Endothelial cell of umbilical vein (primary cell): ENCODE data around the gene RPP40.

DNA sequence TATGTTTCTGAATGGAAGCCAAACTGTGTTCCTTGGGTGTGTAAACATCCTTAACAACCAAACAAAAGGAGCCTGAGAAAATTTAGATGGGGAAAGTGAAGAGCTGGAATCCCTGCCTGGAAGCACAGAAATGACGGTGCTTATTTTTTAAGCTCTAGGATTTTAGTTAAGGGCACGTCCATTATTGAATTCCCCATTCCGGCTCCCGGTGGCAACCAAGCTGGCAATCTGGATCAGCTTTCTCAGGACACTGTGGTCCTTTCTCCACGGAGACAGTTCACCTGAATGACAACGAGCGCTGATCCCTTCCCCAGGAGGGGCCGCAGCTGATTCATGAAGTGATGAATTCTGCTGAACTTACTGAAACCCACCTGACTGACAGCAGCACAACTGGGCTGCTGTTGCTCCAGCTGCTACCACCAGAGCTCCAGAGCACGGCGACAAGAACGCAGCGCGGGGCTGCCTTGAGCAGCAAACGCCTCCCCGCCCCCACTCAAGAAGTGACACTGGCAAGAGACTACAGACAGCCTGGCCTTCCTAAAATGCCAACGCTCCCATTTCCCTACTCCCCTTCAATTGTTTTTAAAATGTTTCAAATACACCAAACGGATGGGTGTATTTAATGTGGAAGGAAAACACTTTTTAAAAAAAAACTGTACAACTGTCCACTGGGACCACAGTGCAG, 10.1 kb downstream of the PXDC1 start:
- PRO-cap: no peak
CAGE:
- cytosol, long polyA minus RNA: no peak
- cytosol, long polyA plus RNA: no peak
- long polyA plus RNA: no peak
- nucleus, long polyA minus RNA: no peak
- nucleus, long polyA plus RNA: no peak

DNA sequence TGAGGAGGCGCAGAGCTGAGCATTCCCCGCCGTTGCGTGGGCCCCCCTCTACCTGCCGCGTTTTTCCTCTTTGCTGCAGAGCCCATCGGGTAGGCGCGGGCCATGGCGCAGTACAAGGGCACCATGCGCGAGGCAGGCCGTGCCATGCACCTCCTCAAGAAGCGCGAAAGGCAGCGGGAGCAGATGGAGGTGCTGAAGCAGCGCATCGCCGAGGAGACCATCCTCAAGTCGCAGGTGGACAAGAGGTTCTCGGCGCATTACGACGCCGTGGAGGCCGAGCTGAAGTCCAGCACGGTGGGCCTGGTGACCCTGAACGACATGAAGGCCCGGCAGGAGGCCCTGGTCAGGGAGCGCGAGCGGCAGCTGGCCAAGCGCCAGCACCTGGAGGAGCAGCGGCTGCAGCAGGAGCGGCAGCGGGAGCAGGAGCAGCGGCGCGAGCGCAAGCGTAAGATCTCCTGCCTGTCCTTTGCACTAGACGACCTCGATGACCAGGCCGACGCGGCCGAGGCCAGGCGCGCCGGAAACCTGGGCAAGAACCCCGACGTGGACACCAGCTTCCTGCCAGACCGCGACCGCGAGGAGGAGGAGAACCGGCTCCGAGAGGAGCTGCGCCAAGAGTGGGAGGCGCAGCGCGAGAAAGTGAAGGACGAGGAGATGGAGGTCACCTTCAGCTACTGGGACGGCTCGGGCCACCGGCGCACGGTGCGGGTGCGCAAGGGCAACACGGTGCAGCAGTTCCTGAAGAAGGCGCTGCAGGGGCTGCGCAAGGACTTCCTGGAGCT, 728 bp downstream of the FAM50B start:
- PRO-cap: no peak
CAGE:
- cytosol, long polyA minus RNA: no peak
- cytosol, long polyA plus RNA: no peak
- long polyA plus RNA: no peak
- nucleus, long polyA minus RNA: no peak
- nucleus, long polyA plus RNA: no peak

DNA sequence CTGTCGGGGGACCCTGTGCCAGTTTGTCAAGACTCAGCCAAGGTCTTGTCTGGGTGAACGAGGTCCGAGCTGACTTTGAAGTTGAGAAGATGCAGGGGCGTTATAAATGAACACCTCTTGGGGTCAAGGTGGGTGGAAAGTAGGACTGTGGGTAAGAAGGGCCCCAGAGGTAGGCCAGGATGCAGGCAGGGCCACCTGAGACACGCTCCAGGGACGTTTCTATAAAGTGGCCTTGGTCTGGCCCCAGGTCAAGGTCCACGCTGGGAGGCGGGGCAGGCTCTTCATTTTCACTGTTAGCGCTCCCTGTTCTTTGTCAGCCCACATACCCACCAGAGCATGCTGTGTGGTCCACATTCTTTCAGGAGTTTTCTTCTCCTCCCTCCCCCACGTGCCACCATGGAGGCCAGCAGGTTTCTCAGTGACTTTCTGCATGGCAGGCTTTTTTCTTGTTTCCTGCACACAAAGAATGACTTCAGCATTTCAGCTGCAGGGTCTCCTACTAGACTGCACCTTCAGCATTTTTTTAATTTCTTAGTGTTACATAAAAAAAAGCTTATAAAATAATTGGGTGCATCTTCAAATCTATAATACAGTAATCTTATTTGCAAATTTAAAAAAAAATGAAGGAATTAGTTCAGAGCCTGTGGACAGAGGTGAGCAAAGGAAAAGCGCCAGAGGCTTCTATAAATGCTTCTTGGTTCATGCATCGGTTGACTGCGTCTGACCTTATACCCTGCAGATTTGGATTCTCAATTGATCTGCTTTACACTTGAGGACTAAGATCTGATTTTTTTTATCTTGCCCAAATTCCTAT, 57.5 kb downstream of the FAM50B start:
- PRO-cap: no peak
CAGE:
- cytosol, long polyA minus RNA: no peak
- cytosol, long polyA plus RNA: no peak
- long polyA plus RNA: no peak
- nucleus, long polyA minus RNA: no peak
- nucleus, long polyA plus RNA: no peak

GRCh38 chr6:3913877-3914143, 64.6 kb downstream of the FAM50B start:
- PRO-cap: no peak
CAGE:
- cytosol, long polyA minus RNA: no peak
- cytosol, long polyA plus RNA: no peak
- long polyA plus RNA: no peak
- nucleus, long polyA minus RNA: no peak
- nucleus, long polyA plus RNA: no peak

DNA sequence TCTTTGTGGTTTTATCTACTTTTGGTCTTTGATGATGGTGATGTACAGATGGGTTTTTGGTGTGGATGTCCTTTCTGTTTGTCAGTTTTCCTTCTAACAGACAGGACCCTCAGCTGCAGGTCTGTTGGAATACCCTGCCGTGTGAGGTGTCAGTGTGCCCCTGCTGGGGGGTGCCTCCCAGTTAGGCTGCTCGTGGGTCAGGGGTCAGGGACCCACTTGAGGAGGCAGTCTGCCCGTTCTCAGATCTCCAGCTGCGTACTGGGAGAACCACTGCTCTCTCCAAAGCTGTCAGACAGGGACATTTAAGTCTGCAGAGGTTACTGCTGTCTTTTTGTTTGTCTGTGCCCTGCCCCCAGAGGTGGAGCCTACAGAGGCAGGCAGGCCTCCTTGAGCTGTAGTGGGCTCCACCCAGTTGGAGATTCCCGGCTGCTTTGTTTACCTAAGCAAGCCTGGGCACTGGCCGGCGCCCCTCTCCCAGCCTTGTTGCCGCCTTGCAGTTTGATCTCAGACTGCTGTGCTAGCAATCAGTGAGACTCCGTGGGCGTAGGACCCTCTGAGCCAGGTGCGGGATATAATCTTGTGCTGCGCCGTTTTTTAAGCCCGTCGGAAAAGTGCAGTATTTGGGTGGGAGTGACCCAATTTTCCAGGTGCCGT, 198.6 kb upstream of the ECI2 start:
- PRO-cap: no peak
CAGE:
- cytosol, long polyA minus RNA: no peak
- cytosol, long polyA plus RNA: no peak
- long polyA plus RNA: no peak
- nucleus, long polyA minus RNA: no peak
- nucleus, long polyA plus RNA: no peak

DNA sequence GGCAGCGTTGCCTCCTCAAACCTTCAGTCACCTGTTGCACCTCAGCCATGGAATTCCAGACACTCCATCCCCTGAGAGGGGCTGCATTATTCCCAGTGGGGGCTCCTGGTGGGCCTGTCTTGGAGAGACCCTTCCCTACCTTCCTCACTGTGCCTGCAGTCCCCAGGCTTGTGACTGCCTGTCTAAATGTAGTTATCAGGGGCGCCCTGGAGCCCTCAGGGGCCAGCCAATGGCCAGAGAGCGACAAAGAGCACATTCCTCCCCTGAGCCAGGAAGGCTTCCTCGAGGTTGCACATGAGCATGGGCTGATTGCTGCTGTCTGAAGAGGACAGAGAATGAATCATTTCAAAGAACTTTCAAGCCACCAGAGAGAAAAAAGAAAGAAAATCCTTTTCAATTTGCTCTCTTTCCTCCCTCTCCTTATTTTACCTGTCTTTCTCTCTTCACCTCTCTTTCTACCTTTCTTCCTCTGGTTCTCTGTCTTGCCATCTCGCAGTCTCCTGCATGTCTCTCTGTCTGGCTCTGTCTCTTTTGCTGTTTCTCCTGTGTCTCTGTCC, 211.7 kb upstream of the ECI2 start:
- PRO-cap: no peak
CAGE:
- cytosol, long polyA minus RNA: no peak
- cytosol, long polyA plus RNA: no peak
- long polyA plus RNA: no peak
- nucleus, long polyA minus RNA: no peak
- nucleus, long polyA plus RNA: no peak

DNA sequence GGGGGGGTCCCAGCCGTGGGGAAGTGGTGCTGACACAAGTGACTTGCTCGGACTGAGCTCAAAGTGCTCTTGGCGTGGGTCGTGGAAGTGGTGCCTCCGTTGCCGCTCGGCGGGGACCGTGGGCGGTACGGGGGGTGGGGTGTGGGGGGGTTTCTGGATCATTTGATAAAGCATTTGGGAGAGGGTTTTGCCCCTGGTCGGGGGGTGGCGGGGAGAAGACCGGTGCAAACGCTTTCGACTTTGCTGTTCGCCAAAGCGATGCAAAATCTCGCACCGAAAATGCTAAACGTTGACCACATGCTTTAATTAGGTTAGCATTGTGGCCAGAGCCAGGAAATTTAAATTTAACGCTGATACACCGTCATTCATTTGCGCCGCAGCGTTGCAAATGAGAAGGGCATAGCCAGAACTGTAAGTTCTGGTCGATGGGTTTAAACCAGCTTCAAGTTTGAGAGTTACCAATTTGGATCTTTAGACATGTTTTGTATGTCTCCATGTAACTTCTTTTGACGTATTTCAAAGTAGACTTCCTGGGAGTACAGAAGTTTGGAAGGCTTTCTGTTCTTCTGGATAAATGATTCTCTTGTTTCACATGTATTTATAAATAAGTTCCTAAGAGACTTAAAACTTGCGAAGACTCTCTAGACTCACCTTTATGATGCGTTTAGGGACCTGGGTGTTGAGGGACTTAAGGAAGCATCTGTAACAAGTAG, 980 bp downstream of the CDYL start:
- PRO-cap: no peak
CAGE:
- cytosol, long polyA minus RNA: no peak
- cytosol, long polyA plus RNA: no peak
- long polyA plus RNA: no peak
- nucleus, long polyA minus RNA: no peak
- nucleus, long polyA plus RNA: no peak

DNA sequence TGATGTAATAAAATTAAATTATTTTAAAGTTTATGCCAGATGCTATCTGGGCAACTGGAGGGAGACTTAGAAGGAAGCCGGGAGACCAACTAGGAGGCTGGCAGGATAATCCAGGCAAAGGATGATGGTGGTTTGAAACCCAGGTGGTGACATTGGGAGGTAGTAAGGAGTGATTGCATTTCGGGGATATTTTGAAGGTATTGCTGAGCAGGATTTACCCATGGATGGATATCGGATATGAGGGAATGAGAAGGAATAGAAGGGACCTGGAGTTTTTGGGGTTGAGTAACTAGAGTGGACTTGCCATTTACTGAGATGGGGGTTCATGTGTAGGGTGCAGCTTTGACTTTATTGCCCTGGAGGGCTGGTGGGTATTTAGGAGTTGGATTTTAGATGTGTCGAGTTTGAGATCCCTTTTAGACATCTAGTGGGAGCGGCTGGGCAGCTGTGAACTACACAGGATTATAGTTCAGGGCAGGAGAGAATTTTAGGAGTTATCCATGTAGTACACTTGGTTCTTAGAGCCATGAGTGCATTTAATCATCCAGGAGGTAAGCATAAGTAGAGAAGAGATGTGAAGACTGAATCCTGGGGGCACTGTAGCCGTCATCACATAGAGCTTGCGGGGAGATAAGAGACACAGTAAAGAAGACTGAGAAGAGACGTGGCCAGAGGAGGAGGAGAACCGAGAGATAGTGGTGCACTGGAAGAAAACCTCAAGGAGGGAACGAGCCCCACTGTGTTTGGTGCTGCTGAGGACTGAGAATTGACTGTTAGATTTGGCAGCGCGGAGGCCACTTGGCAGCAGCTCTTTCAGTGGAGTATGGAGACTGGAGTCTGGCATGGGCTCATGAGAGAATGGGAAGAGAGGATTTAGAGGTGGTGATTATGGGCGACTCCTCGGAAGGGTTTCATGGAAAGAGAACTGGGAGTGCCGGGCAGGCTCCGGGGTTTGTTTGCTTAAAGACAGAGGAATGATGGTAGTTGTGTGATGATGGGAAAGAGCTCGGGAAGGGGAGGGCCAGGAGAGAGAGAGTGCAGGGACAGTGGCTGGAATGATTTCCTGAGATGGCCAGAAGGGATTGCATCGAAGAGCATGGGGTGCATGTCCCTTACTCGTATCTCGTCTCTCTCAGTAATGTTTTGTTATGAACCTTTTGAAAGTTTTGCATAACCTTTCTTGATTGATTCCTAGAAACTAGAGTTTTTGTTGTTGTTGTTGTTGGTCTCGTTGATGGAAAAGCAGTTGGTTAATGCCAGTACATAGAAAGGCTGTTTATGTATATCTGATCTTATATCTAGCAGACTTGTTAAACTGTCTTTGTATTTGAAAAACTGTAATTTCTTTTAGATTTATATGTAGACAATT, 17.9 kb downstream of the CDYL start:
- PRO-cap: no peak
CAGE:
- cytosol, long polyA minus RNA: no peak
- cytosol, long polyA plus RNA: no peak
- long polyA plus RNA: no peak
- nucleus, long polyA minus RNA: no peak
- nucleus, long polyA plus RNA: start-site peak on the plus strand centred at position 321 of the sequence, 166 bp wide, 22 and 27 reads in 2 replicates

GRCh38 chr6:4951925-4952546, 51.8 kb downstream of the RPP40 start:
- PRO-cap: no peak
CAGE:
- cytosol, long polyA minus RNA: no peak
- cytosol, long polyA plus RNA: no peak
- long polyA plus RNA: no peak
- nucleus, long polyA minus RNA: no peak
- nucleus, long polyA plus RNA: no peak

GRCh38 chr6:5003484-5004210, at the start of gene RPP40:
Gene RPP40 (minus strand): TSS chr6:5004037.
- PRO-cap: bidirectional peak, plus-strand start at chr6:5003819, minus-strand start at chr6:5003607; bidirectional peak, plus-strand start at chr6:5004102, minus-strand start at chr6:5004037
CAGE:
- cytosol, long polyA minus RNA: no peak
- cytosol, long polyA plus RNA: start-site peak on the minus strand at chr6:5004009-5004038, 644 and 483 reads in 2 replicates
- long polyA plus RNA: start-site peak on the minus strand at chr6:5004009-5004040, 173 and 266 reads in 2 replicates
- nucleus, long polyA minus RNA: start-site peak on the plus strand at chr6:5003800-5003823, 33 reads; start-site peak on the minus strand at chr6:5004023-5004027, 40 reads
- nucleus, long polyA plus RNA: start-site peak on the minus strand at chr6:5004023-5004028, 169 and 181 reads in 2 replicates

- PRO-cap: bidirectional peak, plus-strand start at chr6:5030897, minus-strand start at chr6:5030754
CAGE:
- cytosol, long polyA minus RNA: no peak
- cytosol, long polyA plus RNA: no peak
- long polyA plus RNA: no peak
- nucleus, long polyA minus RNA: no peak
- nucleus, long polyA plus RNA: no peak
Measured at GRCh38 chr6:5030562-5031116, 26.8 kb upstream of the RPP40 start.

DNA sequence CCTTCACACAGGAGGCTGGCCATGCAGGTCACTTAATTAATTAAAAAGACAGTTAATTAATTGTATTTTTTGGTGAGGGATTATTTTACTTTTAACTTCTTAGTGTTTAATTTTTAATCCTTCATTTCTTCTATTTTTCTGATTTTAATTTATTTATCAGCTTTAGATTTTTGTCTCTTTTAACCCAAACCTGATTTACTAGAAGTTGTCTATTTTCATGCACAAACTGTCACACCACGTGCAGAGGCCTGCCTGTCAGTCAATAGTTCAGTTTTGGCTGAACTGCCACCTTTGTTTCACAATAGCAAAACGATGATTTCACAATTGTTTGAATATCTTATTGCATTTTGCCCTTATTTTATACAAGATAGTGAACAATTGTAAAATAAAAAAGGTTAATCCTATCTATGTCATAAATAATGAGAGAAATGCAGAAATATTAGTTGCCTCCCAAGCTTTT, 24.0 kb upstream of the PPP1R3G start:
- PRO-cap: no peak
CAGE:
- cytosol, long polyA minus RNA: no peak
- cytosol, long polyA plus RNA: no peak
- long polyA plus RNA: no peak
- nucleus, long polyA minus RNA: no peak
- nucleus, long polyA plus RNA: no peak

DNA sequence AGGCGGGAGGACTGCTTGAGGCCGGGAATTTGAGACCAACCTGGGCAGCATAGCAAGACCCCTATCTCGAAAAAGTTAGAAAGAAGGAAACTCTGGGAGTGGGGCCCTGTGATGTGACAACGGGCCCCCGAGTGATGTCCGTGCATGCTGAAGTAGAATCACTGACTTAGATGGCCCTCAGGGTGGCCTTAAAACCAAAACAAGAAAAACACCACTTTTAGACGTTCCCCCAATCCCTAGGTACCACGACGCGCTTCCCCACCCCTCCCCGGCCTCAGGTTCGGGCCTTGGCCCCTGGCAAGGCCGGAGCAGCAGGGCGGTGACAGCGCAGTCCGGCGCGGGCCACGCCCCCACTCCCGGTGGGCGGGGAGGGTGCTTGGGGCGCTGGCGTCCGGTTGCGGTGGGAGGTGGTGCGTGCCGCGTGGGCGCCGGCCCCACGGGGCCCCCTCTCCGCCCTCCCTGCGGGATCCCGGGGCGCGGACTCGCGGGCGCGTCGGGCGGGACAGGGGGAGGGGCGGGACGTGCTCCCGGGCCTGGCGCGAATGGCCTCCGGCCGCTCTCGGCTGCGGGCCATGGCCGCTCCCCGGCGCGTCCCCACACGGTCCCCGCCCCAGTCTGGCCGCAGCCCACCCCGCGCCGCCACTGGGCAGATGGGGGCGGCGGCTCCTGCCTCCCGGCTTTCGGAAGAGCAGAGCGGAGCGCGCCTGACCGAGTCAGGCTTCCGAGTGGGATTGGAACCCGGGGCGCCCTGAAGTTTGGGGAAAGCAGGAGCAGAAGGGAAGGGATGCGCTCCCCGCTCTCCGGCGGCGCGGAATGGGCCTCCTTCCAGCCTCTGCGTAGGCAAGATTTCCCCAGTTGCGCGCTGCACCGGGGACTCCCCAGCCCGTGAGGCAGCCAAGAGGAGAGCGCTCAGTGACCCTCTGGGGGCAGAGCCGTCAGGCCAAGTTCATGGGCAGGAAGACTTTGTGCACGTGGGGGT, 815 bp upstream of the PPP1R3G start:
- PRO-cap: unidirectional peak, plus-strand start at position 283 of the sequence; unidirectional peak, minus-strand start at position 815 of the sequence
CAGE:
- cytosol, long polyA minus RNA: no peak
- cytosol, long polyA plus RNA: no peak
- long polyA plus RNA: no peak
- nucleus, long polyA minus RNA: no peak
- nucleus, long polyA plus RNA: no peak

- PRO-cap: no peak
CAGE:
- cytosol, long polyA minus RNA: no peak
- cytosol, long polyA plus RNA: no peak
- long polyA plus RNA: no peak
- nucleus, long polyA minus RNA: no peak
- nucleus, long polyA plus RNA: no peak
Measured at GRCh38 chr6:5119127-5119556, 34.0 kb downstream of the PPP1R3G start.

DNA sequence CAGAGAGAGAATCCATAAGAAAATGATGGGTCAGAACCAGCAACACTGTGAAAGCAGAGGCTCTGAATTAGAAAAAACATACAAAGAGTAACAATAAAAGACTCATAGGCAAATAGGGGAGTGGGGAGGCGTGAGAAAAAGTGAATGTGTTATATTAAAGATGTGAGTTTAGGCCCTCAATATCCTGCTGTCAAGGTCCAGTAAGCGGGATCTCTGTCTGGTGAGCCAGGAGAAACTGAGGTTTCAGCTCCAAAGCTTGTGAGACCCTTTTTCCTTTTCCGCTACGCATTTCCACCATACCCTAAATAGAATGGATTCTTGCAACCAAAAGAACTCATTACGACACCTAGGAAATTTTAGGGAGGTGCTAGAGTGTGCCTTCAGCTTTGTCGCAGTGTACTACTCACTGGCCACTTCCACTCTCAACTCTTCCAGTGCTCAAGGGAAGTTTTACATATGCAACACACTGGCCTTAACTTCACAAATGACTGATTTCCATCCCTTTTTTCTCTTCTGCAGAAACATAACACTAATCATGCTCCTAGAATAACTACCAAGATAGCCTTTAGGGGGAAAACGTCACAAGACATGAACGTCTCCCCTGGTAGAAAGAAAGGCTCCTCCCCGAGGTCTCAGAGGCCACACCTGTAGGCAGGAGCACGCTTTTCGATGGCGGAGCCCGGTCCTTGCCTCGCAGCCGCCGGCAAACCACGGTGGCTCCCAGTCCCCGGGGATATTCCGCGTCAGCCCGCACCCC, 734 bp downstream of the LYRM4 start:
- PRO-cap: bidirectional peak, plus-strand start at position 662 of the sequence, minus-strand start at position 612 of the sequence
CAGE:
- cytosol, long polyA minus RNA: no peak
- cytosol, long polyA plus RNA: no peak
- long polyA plus RNA: no peak
- nucleus, long polyA minus RNA: no peak
- nucleus, long polyA plus RNA: no peak

DNA sequence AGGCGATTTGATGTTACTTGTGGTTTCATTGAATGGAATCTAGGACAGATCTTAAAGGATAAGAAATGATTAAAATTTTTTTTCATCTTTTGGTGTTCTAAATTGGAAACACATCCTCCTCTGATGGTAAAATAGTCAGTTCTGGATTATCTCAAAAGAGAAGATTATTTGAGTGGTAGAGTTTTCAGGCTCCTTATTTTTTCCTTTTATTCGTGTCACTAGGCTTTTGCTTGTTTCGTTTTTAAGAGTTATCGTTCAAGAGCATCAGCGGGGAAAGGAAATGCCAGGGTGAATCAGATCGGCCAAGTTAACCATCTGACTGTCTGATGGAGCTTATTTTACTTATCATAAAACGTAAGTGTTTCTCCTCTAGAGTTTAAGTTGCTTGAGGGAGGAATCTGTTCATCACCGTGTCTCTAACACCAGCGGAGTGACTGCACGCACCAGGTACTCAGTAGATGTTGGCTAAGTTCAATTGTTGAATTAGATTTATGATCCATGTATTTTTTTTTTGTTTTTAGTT, 236.9 kb downstream of the FARS2 start:
- PRO-cap: no peak
CAGE:
- cytosol, long polyA minus RNA: no peak
- cytosol, long polyA plus RNA: no peak
- long polyA plus RNA: no peak
- nucleus, long polyA minus RNA: no peak
- nucleus, long polyA plus RNA: no peak

- PRO-cap: no peak
CAGE:
- cytosol, long polyA minus RNA: no peak
- cytosol, long polyA plus RNA: no peak
- long polyA plus RNA: no peak
- nucleus, long polyA minus RNA: no peak
- nucleus, long polyA plus RNA: no peak
Measured at GRCh38 chr6:5645631-5645946, 361.1 kb downstream of the NRN1 start.

DNA sequence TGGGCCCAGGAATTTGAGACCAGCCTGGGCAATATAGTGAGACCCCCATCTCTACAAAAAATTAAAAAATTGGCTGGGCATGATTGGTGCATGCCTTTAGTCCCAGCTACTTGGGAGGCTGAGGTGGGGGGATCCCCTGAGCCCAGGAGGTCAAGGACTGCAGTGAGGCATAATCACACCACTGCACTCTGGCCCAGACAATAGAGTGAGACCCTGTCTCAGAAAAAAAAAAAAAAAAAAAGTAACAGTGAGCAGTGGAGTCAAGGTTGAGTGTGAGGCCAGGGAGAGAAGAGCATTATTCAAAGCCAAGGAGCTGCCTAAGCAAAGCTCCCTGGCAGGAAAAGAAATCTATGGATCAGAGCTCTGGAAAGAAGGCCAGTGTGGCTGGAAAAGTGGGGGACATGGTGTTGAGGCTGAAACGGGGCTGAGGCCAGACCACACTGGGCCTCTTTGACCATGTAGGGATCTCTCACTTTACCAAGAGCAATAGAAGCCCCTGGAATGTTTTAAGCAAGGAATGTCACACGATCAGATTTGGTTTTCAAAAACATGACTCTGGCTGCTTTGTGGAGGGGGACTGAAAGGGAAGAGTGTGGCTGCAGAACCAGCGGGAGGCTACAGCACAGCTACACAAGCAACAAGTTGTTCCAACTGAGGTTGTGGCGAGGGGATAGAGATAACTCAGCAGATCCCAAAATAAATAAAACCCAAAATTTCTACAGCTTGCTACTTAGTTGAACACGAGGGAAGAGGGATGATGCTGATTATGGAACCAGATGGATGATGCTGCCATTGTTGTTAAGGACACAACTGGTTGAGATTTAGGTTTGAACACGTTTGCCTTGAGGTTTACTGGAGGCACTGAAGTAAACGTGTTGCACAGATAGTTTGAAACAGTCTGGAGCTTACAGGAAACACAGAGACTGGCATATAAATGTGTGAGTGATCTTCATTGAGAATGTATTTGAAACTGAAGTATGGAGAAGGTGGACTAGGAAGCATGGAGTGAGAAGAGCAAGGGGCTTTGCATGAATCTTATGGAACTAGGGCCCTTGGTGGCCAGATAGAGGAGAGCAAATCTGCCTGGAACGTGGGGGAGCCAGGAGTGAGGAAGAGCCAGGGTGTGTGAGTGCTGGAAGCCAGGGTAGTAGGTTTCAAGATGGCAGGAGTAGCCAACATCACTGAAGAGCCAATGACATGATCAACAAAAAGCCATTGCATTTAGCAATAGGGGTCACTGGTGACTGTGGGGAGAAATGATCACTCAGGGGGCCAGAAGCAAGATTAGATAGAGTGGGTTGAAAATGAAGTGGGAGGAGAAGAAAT, 345.8 kb downstream of the NRN1 start:
- PRO-cap: no peak
CAGE:
- cytosol, long polyA minus RNA: no peak
- cytosol, long polyA plus RNA: no peak
- long polyA plus RNA: no peak
- nucleus, long polyA minus RNA: no peak
- nucleus, long polyA plus RNA: no peak

DNA sequence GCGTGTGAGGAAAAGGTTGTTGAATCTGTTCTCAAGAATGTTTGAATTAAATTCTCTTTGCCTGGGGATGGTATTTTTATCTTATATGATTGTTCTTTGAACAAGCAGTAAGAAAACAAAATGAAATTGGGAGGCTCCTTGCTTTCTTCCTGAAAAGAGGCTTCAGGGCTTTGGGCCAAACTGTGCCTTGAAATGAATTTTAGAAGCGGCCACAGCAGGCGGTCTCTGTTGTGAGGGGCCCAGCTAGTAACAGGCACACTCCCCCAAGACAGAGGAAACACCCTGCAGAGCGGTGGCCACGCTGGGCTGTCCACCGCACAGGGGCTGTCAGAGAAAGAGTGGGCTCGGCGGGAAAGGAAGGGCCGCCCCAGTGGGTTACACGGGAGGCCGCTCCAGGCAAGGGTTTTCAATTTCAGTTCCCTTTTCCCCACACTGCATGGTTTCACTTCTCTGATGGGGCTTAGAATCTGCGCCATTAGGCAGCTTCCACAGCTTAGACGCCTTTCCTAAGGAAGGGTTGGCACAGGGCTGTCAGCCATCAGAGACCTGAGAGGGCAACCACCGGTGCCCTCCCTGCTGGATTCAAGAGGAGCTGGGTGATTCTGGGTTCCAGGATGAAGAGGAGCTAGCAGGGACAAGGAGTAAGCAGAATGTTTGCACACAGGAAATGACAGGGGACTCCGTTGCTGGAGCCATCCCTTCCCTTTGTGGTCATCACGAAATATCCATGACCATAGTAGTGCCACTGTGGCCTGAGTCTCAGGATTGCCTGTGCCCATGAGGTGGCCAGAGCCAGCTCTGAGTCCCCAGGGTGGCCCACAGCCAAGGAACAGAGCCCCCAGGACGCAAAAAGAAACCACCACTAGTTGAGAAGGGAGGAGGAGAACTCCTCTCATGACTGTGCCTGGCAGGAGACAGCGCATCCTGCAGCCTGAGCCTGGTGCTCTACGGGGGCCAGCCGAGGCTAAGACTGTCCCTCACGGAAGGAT, 282.8 kb downstream of the NRN1 start:
- PRO-cap: no peak
CAGE:
- cytosol, long polyA minus RNA: no peak
- cytosol, long polyA plus RNA: no peak
- long polyA plus RNA: no peak
- nucleus, long polyA minus RNA: no peak
- nucleus, long polyA plus RNA: no peak

GRCh38 chr6:5752099-5752886, 254.4 kb downstream of the NRN1 start:
- PRO-cap: no peak
CAGE:
- cytosol, long polyA minus RNA: no peak
- cytosol, long polyA plus RNA: no peak
- long polyA plus RNA: no peak
- nucleus, long polyA minus RNA: no peak
- nucleus, long polyA plus RNA: no peak